Placental epithelial cell (primary cell): ENCODE data around the genes ELP2 and SYT4.

DNA sequence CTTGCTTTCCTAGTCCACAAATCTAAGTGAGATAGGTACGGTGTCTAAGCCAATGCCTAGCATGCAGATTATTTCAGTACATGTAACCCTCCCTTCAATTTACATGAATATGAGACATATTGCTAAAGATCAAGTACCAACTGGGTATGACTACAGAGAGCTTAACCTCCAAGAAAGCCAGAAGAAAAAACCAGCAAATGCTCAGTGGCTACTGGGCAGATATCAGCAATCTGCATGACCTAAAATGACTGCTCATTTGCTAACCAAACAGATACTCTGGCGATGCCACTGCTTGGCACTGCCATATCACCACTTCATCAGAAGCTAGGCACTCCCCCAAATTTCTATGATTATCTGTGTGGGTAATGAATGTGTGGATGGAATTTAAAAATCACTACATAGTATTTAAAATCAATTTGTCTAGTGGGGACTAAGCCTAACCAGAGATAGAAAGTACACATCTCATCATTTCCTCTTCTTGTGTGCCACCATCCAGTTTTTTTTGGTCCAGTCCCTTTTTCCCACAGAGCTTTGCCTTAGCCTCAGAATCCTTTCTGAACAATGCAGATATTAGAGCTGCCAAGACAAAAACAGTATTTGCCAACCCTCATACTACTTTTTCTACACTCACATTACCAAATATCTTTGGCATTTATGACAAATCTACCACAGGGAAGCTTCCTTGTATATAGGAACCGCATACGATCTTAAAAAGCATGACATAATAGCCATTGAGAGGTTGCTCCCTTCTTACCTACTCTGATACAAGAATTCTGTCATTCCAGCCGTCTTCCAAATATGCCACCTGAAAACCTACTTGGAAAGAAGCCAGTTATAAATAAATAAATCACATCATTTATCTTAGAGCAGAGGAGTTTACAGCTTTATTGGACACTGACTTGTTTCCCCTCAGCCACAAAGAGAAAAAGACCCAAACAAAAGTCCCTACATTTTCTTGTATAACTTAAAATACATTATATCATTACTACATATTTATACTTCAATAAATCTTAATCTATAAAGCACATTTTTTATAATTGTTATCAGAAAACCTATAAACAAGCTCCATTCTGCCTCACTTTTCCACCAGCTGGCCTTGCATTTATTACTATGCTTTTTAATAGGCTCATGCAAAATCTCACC lies 9.5 kb downstream of the ZNF24 start:
- CAGE, long polyA plus RNA = no peak

- CAGE, long polyA plus RNA = no peak
Measured at GRCh38 chr18:35387185-35387552, 10.0 kb upstream of the ZNF396 start.

GRCh38 chr18:35409911-35410355 lies 32.8 kb upstream of the ZNF396 start:
- CAGE, long polyA plus RNA = no peak

GRCh38 chr18:35463035-35463597 lies 34.6 kb downstream of the INO80C start:
- CAGE, long polyA plus RNA = no peak

GRCh38 chr18:35481862-35482301 lies 15.9 kb downstream of the INO80C start:
- CAGE, long polyA plus RNA = no peak

GRCh38 chr18:35656031-35656903 lies 74.7 kb downstream of the GALNT1 start:
- CAGE, long polyA plus RNA = no peak

GRCh38 chr18:35695434-35696365 lies 114.2 kb downstream of the GALNT1 start:
- CAGE, long polyA plus RNA = no peak

DNA sequence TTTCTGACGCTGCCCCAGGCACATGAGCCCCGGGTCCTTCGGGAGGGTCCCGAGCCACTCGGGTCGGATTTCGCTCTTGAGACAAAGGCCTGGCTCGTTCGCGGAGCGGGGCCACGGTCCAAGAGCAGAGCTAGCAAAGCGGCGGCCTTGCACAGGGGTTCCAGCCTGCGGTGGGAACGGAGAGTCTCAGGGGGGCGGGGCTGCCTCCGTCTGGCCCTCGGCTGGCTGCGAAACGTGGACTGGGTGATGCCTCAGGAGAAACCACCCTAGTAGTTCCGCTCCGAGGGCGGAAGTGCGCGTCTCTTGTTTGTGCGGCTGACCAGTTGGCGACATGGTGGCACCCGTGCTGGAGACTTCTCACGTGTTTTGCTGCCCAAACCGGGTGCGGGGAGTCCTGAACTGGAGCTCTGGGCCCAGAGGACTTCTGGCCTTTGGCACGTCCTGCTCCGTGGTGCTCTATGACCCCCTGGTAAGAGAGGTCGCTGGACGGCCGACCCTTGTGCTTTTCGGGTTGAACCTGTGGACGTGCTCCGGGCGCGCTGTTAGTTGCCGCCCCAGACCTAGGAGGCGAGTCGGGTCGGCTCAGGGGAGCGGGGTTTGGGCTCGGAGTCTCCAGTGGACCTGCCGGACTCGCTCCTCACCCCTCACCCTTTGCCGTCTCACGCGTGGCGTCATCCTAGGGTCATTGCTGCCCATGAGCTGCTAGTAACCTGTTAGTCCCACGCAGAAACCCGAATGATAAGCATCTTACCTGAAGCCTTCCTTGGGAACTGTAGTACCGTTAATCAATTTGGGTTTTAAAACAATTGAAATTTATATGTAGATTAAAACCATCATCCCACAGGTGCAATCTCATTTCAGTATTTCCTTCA lies at the start of gene ELP2:
Gene ELP2 (plus strand): TSS at position 297 of the 872 bp plus-strand sequence.
- CAGE, long polyA plus RNA = no peak

GRCh38 chr18:36149880-36150385 lies 20.2 kb downstream of the ELP2 start:
- CAGE, long polyA plus RNA = no peak

- CAGE, long polyA plus RNA = no peak
Measured at GRCh38 chr18:36367937-36368334, 70.4 kb downstream of the FHOD3 start.

GRCh38 chr18:36382210-36382539 lies 84.7 kb downstream of the FHOD3 start:
- CAGE, long polyA plus RNA = no peak

DNA sequence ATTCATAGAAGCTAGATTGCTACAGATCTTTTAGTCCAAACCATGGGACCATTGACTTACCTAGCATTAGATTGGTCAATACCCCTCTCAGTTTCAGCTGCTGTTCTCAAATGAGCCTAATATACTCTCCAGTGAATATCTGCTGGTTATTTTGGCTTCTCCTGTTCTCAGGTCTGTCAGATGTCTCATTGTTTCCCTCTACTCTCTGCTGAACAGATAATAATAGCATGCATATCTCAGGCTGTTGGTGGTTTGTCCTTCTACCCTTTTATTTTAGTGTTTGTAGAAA lies 99.5 kb downstream of the FHOD3 start:
- CAGE, long polyA plus RNA = no peak

- CAGE, long polyA plus RNA = no peak
Measured at GRCh38 chr18:37299439-37300189, 266.0 kb downstream of the CELF4 start.

DNA sequence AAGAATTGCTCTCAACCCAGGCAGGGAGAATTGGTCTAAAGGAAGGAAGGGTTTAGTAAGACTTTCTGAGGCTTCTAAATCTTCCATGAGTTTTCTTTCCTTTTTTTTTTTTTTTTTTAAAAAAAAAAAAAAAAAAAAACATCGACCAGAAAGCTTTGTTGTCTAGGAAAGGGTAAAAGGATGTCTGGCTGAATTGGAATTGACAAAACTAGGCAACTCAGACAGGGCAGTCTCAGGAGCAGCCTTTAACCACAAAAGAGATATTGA lies 429.3 kb upstream of the CELF4 start:
- CAGE, long polyA plus RNA = no peak

- CAGE, long polyA plus RNA = no peak
Measured at GRCh38 chr18:39454057-39454423, 1888.4 kb upstream of the CELF4 start.

GRCh38 chr18:41997097-41997942 lies 42.3 kb downstream of the PIK3C3 start:
- CAGE, long polyA plus RNA = no peak

DNA sequence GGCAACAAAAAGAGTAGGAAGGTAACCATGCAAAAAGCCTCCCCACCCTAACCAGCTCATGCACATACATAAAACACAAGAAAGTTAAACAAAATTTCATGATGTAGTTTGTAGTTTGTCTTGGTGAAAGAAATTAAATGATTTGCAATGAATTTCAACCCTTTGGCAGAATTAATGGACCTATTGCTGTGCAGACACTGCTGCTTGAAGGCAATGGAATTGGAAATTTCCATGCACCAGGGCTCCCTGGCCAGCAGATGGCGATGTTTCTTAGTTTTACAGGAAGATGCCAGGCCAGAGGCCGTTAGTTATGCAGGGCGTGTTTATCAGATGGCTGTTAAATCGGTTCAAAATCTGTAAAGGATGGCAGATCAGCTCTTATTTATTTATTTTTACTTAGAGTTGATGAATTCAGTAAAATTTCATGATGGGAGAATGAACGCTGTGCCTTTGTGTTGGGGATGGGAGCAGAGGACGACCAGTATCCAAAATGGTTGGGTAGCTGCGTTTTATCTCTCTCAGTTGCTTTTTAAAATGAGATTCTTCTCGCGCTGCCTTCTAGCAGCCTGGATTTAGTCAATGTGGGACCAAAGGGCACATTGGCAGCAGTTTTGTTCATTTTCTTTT lies 343.8 kb downstream of the PIK3C3 start:
- CAGE, long polyA plus RNA = no peak

DNA sequence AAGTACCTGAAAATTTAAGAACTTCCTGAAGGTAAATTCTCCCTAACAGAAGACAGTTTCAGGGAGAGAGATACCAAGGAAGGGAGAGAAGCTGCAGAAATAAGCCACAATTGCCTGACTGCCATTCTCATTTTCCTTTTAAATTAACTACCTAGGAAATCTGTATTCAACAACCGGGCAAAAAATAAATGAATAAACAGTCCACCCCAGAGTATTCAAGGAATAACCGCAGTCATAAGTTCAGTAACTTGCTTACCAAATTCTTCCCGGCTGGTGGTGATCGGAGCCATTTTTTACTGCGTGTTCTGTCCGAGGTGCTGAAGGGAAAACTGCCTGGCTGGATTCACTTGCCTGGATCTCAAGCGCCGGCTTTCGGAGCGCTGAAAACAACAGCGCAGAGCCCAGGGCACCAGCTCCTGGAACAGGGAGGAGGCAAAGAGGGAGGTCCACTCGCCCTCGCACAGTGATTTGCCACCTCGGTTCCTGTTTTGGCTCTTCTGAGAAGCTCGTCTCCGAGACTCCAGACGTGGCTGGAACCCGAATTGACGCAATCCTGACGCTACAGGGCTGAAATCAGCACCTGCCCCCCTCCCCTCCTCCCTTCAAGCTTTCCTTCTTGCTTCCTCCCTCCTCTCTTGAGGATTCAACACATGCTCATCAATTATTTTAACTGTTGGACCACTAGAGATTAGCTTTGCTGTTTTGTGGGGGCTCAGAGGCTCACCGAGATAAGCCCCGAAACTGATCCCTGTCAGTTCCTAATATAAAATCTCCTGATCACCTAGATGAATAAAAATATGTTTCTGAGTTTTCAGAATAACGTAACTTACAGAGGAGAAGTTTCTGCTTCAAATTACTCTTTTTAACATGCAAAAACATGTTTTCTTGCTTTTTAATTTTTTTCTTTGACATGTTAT lies at the start of gene SYT4:
Gene SYT4 (minus strand): TSS at position 499 of the 917 bp plus-strand sequence.
- CAGE, long polyA plus RNA = no peak

DNA sequence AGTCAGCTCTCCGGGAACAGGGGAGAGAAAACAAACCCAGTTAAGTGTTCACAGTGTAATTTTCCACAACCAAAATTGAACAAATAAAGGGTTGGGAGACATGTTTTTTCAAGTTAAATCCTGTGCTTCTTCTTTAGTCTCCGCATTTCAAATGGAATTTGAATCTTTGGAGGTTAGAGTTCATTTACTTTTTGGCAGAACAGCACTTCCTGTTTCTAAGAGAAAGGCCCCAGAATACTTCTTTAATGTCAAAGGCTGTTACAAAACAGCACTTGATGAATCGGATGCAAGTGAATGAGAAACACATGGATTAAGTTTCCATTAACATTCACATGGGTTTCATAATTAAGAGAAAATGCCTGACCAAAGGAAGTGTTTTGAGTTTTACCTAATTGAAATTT lies 570.2 kb upstream of the SYT4 start:
- CAGE, long polyA plus RNA = no peak

GRCh38 chr18:44701032-44701728 lies 20.5 kb downstream of the SETBP1 start:
- CAGE, long polyA plus RNA = no peak